Vagina (tissue), 1 donor: ENCODE data around the gene TMEM132C.

DNA sequence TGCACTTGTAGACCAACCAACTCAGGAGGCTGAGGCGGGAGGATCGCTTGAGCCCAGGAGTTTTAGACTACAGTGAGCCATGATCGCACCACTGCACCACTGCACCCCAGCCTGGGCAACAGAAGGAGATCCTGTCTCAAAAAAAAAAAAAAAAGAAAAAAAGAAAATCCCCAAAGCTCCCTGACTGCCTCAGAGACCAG is 503.2 kb downstream of the TMEM132B start:
- PRO-cap = no peak
- RAMPAGE, long total RNA = no peak

- PRO-cap = no peak
- RAMPAGE, long total RNA = no peak
Measured at GRCh38 chr12:125983046-125984128, 797.2 kb downstream of the TMEM132B start.

- PRO-cap = no peak
- RAMPAGE, long total RNA = no peak
Measured at GRCh38 chr12:126583251-126583681, 1397.1 kb downstream of the TMEM132B start.

DNA sequence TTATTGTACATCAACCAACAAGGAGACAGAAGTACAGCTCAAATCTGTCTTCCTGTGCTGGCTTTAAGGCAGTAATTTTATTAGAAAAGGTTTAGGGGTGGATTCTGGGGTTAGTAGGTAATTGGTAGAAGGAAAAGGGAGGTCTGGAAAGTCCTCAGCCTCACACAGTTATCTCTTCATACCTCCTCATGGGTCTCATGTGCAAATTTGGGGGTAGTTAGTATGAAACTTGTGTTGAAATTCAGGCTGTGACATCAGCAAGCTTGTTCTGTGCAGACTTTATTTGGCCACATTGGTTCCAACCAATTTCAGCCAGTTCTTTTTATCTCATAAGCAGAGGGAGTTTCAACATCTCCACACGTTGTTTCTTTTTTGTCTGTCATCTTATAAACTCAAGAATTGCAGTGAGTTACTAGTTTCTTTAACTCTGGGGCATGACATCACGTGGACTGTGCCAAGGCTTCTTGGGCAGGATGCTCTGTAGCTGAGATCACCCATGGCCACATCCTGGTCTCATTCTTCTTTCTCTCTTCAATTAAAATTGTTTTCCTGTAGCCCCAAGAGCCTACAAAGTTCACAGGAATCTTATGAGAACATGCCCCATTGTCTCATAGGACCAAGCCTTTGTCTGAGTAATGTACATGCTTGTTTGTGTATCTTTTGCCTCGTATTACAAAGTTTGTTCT is 982.2 kb upstream of the TMEM132C start:
- PRO-cap = no peak
- RAMPAGE, long total RNA = no peak

- PRO-cap = no peak
- RAMPAGE, long total RNA = no peak
Measured at GRCh38 chr12:128191629-128192057, 75.3 kb upstream of the TMEM132C start.

DNA sequence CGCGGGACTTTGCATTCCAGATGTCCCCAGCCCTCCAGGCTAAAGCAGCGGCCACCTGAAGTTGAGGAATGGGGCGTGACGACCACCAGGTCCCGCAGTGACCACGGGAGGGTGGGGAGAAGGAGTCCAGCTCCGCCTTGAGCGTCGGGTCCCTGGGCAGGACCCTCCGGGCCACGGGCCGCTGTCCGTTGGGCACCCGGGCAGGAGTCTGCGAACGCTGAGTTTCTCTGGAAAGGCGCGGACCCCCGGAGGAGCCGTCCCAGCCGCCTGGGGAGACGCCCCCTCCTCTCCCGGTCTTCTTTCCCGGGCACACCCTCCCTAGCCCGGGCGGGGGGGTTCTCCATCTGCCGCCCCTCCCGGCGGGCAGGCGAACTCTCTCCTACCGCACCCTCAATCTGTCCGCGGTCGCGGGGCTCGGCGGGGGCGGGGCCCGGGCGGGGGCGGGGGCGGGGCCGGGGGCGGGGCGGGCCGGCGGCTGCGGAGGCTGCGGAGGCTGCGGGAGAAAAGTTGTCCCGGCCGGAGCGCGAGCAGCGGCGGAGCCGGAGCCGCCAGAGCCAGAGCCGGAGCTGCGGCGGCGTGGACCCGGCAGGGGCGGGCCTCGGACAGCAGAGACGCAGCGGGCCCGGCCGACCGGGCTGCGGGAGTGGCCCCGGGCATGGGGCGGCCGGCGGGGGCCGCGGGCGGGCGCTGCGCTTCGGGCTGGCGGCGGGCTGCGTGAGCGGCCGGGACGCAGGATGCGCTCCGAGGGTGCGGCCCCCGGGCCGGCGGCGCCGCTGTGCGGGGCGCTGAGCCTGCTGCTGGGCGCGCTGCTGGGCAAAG is at the start of gene TMEM132C:
TMEM132C (plus strand) TSS at position 502 of the 819 bp plus-strand sequence.
- PRO-cap = bidirectional peak, plus-strand start at position 530 of the sequence, minus-strand start at position 397 of the sequence
- RAMPAGE, long total RNA = no peak

DNA sequence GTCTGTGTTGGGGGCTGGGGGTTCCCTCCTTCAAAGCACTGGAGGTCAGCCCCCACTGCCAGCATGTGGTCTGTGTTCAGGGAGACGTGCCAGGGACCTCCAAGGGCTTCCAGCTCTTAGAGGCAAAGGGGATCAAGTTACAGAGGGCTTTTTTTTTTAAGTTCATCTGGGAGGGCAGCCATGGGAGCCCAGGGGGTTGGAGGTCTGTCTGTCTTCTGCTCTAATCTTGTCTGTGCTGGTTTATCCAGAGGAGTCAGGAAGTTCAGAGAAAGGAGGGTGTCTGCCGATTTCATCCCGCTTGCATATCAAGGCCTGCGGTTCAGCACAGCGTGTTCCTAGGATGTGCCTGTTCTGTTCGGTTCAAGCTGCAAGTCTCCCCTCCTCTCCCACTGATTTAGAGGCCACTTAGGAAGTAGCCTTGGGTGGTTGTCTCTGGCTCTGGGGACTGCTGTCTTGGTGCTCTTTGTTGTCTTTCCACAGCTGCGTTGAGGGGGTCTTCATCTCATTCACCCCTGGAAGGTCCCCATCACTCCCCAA is 72.2 kb downstream of the TMEM132C start:
- PRO-cap = no peak
- RAMPAGE, long total RNA = no peak

DNA sequence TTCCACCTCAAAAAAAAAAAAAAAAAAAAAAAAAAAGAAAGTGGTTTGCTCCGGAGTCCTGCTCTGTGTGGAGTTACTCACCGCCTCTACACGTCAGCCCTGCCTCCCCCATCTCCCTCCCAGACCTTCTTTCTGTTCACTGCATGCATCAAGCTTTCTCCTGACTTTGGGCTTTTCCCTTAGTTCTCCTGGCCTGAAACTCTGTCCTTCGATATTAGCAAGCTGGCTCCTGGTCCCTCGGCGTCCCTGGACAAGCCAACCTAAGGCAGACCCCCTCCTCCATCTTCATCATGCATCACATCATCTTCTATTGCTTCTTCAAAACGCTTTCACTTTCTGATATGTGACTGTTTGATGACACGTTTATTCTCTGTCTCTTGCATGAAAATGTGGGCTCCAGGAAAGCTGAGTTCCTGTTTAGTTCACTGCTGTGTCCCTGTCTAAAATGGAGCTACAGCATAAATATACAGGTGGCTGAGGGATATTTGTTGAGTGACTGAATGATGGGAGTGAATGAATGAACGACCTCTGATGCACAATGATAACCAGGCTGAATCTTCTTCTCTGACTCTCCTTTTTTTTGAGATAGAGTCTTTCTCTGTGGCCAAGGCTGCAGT is 40.5 kb downstream of the SLC15A4 start:
- PRO-cap = no peak
- RAMPAGE, long total RNA = no peak

DNA sequence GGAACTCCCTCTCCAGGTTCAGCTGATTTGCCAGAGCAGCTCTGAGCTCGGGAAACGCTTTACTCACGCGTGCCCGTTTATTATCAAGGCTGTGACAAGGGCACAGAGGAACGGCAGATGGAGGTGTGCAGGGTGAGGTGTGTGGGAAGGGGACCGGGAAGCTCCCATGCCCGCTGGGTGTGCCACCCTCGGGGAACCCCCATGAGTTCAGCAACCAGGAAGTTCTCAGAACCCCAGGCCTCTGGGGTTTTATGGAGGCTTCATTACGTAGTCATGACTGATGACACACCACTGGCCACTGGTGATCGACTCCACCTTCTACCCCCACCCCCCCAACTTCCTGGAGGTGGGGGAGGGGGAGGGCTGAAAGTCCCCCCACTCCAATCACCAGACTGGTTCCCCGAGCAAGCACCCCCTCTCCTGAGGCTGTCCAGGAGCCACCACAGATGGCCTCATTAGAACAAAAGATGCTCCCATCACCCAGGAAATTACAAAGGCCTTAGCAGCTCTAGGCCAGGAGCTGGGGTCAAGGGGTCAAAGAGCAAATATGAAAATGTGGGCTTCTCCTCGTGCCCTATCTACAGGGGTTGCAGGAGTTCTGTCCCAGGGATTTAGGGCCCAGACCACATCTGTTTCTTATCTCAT is 31.8 kb downstream of the SLC15A4 start:
- PRO-cap = no peak
- RAMPAGE, long total RNA = no peak

- PRO-cap = no peak
- RAMPAGE, long total RNA = no peak
Measured at GRCh38 chr12:128796369-128797096, 27.2 kb downstream of the SLC15A4 start.

- PRO-cap = no peak
- RAMPAGE, long total RNA = no peak
Measured at GRCh38 chr12:128857048-128857717, 3.9 kb downstream of the GLT1D1 start.

GRCh38 chr12:128905078-128905629 is 51.9 kb downstream of the GLT1D1 start:
- PRO-cap = no peak
- RAMPAGE, long total RNA = no peak

- PRO-cap = unidirectional peak, minus-strand start at chr12:129299173
- RAMPAGE, long total RNA = no peak
Measured at GRCh38 chr12:129299004-129299473, 445.8 kb downstream of the GLT1D1 start.

- PRO-cap = no peak
- RAMPAGE, long total RNA = start-site peak on the minus strand at chr12:130119563-130119569, 9 reads
Measured at GRCh38 chr12:130119486-130119796, 42.8 kb upstream of the FZD10 start.

DNA sequence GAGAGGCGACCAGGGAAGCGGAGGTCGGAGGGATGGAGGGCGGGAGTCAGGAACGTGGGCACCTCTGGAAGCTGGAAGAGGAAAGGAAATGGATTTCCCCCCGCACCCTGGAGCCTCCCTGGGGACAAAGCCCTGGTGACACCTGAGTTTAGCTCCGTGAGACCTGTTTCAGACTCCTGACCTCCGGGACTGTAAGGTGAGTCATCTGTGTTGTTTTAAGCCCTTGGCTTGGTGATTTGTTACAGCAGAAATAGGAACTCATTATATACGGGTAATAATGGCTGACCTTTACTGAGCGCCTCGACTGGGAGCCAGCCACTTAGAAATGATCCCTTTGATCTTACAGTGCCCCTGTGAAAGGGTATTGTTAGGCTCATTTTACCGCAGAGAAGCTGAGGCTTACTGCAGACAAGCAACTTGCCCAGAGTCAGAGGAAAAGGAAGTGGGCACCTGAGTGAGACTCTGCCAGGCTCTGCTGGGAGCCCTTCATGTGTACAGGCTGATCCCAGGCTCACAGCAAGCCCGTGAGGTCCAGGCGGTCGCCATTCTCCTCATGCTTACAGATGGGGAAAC is 29.2 kb upstream of the FZD10 start:
- PRO-cap = no peak
- RAMPAGE, long total RNA = no peak

- PRO-cap = no peak
- RAMPAGE, long total RNA = no peak
Measured at GRCh38 chr12:130715317-130715947, 667 bp downstream of the RIMBP2 start.

GRCh38 chr12:130916561-130917360 is 36.9 kb upstream of the ADGRD1 start:
- PRO-cap = no peak
- RAMPAGE, long total RNA = no peak

GRCh38 chr12:130954355-130955018 is 780 bp downstream of the ADGRD1 start:
- PRO-cap = unidirectional peak, minus-strand start at chr12:130954863
- RAMPAGE, long total RNA = no peak

- PRO-cap = no peak
- RAMPAGE, long total RNA = no peak
Measured at GRCh38 chr12:131007114-131008011, 53.7 kb downstream of the ADGRD1 start.

DNA sequence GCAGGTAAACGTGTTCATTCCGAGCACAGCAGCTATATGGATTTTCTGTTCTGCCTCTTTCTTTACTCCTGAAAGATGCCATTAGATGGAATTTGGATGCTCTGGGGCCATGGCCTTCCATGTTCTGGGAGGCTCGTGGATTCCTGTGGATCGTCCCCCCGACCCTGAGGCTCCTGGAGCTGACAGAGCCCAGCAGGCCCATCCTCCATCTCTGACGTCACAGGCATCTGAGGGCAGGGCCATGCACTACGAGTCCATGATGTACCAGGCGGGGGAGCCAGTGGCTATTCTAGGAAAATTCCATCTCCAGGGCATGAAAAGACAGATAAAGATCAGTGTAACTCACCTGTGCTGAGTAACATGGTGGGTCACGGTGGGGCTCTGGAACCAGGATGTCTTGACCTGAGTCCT is 115.2 kb downstream of the ADGRD1 start:
- PRO-cap = no peak
- RAMPAGE, long total RNA = no peak